Pericardium (tissue), 1 donor: ENCODE data around the genes DAPL1 and DPP4.

DNA sequence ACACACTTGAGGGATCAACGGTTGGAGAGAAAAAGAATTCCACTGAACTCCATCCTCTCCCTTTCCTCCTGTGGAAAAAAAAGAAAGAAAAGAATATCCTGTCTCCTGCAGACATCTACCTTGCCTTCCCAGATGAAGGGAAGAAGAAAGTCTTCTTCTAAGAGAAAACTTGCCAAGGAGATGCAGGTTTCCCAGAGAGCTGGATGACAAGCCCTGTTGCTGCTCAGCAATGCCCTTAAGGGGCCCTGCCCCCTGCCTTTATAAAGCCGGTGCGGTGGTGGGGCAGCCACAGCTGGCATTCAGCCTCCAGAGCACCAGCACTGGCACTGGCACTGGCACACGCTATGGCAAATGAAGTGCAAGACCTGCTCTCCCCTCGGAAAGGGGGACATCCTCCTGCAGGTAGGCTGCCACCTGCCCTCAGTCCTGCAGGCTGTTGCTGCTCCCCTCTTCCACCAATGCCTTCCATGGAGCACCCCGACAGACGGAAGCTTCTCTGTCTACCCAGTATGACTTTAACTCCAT, at the start of gene DAPL1:
DAPL1 (plus strand) TSS at position 289 of the 525 bp plus-strand sequence.
- RRBS, result no CpG with 5 or more reads among the region's 7 CpGs

DNA sequence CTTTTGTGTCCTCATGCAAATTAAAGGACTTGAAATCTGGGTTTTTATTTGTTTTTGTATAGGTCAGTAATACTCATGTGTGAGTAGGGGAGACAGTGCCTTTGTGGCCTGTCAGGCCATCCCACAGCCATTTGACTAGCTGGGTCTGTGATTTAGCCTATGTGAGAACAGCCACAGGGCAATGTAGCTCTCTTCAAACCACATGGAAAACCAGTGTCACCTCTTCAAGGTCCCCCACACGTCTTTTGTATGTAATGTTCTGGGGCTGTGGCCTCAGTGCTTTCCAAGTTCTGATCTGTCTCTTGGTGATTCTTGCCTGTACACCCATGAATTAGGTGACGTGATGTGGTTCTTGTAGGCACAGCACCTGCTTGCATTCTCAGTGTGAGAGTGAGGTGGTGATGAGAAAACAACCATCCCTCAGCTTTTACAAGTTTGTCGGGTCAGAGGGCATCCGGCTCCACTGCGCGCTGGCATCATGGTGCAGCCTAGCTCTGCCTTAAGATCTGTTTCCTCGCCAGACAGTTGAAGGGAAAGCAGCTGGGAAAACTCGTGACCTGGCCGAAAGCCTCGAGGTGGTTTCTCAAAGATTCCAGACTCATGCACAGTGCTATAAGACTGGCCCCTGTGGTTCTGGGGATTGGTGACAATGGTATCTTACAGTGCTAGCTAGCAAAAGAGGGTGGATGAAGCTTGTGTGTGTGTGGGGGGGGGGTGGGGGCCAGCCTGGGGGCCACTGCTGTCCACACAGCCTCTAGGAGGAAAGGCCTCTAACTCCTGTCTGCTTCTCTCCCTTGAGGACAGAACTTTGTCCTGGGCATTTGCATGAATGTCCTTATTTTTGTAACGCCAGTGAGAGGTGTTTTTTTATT, 125.9 kb downstream of the TANC1 start:
- RRBS, result no CpG with 5 or more reads among the region's 11 CpGs

DNA sequence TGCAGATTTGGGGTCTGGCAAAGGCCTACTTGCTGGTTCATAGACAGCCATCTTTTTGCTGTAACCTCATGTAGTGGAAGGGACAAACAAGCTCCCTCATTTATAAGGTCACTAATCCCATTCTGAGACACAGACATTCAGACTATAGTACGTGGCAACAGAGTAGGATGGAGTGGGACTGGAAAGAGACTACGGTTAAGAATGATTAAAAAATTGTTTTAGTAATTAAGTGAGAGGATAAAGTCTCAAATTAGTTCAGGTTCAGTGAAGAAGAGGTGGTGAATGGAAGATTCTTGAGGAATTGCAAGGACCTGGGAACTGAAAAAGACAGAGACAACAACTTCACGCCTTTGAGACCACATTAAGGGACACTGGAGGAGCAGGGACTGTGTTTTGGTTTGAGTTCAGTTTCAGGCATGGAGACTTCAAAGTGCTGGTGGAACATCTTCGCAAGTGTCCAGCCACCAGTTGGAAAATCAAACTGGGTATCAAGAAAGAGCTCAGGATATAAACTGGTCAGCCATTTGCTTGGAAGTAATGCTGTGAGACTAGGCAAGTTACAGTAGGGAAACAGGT, 145.2 kb downstream of the WDSUB1 start:
- RRBS, result no CpG with 5 or more reads among the region's 4 CpGs

DNA sequence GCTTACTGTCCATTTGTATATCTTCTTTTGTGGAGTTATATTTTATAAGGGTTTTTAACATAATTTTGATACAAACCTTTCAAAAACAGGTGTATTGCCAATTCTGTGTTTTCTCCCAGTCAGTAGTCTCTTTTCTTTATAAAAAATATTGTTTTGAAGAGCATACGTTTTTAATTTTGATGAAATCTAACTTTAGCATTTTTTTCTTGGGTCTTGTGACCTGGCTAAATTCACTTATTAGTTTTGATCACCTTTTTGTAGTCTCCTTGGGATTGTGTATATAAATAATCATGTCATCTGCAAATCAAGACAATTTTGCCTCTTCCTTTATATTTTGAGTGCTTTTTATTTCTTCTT, 22.0 kb upstream of the WDSUB1 start:
- RRBS, result no CpG with 5 or more reads among the region's 1 CpG

- RRBS, result no CpG with 5 or more reads among the region's 2 CpGs
Measured at GRCh38 chr2:159371536-159372015, 85.1 kb upstream of the WDSUB1 start.

DNA sequence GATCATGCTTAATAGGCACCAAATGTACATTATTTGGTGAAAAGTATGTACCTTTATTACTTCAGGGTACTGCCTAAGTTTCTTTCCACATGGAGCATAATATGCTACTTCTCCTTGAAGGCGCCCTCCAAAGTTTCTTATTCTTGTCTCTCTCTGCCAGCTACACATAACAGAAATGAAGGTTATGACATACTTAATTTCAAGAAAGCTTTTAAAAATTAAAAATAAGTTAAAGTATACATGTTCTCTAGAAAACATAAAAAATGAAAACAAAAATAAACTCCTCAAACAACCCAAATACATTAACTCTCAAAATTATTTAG, 141.7 kb upstream of the WDSUB1 start:
- RRBS, result no CpG with 5 or more reads among the region's 1 CpG

GRCh38 chr2:160227294-160227686, 27.2 kb upstream of the ITGB6 start:
- RRBS, result no CpG with 5 or more reads among the region's 3 CpGs

DNA sequence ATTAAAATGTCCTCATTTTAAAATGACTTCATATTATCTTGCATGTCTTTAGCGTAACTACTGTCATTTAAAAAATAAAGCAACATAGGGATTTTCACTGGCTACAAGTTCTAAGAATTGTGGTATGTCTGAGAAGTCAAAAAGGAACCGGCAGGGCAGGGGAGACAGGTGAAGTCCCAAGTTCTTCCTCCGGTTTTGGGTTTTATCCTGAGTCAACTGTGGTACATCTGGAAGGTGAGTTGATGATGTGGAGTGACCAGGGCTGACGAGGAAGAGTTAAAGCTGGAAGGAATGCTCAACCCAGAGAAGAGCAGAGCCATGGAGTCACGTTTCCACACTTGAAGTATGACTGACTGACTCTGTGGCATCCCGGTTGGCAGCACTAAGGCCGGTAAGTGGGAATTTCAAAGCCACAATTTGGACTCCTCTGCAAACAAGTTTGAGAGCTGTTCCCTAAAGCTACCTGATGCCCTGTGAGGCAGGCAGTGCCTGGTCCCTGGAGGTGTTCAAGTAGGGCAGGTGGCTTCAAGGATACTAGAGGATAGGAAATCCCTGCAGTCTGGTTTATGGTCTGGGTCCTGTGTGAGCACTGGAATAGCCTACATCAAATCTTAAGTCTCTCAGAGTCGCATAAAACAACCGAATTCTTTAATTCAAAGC, 69.2 kb upstream of the ITGB6 start:
- RRBS, result no CpG with 5 or more reads among the region's 9 CpGs

DNA sequence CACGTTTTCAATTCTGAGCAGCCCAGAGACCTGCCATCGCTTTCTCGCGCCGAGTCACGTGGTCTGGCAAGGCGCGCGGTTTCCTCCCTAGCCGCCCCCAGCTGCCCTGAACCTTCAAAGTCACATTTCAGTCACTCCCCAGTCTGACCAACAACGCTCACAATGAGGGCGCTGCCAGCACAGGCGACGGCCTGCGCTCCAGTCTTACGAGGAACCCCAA, 69.7 kb upstream of the ITGB6 start:
- RRBS, result no CpG with 5 or more reads among the region's 16 CpGs

GRCh38 chr2:160279977-160280310, 79.9 kb upstream of the ITGB6 start:
- RRBS, result no CpG with 5 or more reads among the region's 1 CpG

GRCh38 chr2:160405101-160406107, 88.2 kb downstream of the RBMS1 start:
- RRBS, result no CpG with 5 or more reads among the region's 11 CpGs

DNA sequence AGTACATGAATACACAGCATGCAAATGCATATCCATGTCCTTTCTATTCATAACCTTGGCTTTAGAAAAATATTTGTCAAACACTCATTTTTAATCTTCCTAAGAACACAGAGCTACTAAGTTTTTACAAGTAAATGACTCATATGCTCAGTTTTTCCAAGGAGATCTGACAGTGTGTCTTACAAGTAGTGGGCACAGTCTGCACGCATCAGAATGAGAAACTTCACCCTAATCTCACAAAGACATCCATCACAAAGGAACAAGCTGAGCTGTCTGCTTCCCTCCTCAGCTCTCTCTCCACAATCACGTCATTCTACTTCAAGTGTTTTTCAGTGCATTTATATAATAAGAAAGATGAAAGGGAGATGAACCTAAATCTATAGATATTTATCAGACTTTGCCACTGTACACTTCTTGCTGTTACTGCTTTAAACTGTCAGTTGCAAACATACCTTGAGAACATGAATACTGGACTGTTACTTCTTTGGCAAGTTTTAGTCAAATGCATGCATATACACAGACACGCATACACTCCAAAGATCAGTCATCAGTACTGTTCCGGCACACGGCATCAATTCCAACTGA, 75.8 kb downstream of the RBMS1 start:
- RRBS, result no CpG with 5 or more reads among the region's 5 CpGs

GRCh38 chr2:160474111-160474468, 19.5 kb downstream of the RBMS1 start:
- RRBS, result no CpG with 5 or more reads among the region's 3 CpGs

DNA sequence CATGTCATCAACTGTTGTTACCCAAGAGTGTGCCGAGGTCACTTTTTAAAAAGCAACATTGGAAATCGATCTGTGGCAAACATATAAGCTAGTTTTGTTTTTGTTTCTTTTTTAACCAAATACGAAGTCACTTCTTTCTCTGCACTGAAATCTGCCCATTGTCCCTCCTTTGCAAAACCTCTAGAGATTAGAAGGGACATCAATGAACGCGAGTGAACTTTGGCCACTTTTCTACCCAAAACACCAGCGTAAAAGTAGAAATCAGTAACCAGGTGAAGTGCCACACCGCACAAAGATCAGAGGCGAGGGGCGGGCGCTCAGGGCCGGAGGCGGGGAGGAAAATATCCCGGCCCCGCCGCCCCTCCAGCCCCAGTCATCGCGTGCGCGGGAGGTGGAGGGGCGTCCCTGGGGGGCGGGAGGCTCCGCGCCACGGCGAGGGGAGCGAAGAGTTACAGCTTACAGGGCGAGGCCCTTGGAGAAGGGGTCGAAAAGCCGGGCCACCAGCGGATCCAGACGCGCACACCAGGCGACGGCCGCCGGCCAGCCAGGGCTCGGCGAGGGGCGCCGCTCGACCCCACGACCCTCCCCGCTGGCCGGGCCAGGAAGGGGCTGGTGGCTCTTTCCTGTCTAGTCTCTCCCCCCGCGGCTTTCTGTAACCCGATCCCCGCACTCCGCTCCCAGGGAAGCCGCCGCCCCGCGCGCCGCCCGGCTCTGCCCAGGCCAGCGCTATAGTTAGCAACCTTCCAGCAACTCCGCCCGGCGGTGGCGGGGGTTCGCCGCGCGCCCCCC, 986 bp downstream of the RBMS1 start:
- RRBS, result 2% methylated on average over 26 of the region's 65 CpGs

GRCh38 chr2:160538464-160538924, 44.9 kb upstream of the RBMS1 start:
- RRBS, result no CpG with 5 or more reads among the region's 4 CpGs

GRCh38 chr2:161159428-161159767, 830 bp upstream of the TANK start:
- RRBS, result no CpG with 5 or more reads among the region's 2 CpGs

- RRBS, result no CpG with 5 or more reads among the region's 6 CpGs
Measured at GRCh38 chr2:161257311-161257731, 50.9 kb upstream of the PSMD14 start.

- RRBS, result no CpG with 5 or more reads among the region's 2 CpGs
Measured at GRCh38 chr2:162070989-162071393, 3.0 kb downstream of the DPP4 start.

- RRBS, result no CpG with 5 or more reads among the region's 35 CpGs
Measured at GRCh38 chr2:162073094-162073835, 750 bp downstream of the DPP4 start.

GRCh38 chr2:162073836-162074737, at the start of gene DPP4:
TSS of gene DPP4 (minus strand) at chr2:162074215.
- RRBS, result 2% methylated on average over 20 of the region's 73 CpGs